Parotid gland (tissue), 1 donor: Measurements from ENCODE around the gene SIX2.

DNA sequence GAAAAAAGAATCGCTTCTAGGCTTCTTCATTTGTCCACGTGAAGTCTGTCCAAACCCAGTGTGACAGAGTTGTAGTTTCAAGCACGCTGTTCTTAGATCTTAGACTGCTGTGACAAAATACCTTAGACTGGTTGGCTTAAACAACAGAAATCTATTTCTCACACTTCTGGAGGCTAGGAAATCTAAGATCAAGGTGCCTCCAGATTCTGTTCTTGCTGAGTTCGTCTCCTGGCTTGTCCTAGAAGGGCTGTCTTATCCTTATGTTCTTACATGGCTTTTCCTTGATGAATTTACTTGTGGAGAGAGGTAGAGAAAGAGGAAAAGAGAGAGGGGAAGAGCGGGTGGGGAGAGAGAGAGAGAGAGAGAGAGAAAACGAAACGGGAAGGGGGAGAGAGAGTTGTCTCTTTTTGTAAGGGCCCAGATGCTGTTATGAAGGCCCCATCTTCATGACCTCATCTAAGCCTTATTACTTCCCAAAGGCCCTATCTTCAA lies 141.9 kb downstream of the CAMKMT start:
- PRO-cap, result no peak

DNA sequence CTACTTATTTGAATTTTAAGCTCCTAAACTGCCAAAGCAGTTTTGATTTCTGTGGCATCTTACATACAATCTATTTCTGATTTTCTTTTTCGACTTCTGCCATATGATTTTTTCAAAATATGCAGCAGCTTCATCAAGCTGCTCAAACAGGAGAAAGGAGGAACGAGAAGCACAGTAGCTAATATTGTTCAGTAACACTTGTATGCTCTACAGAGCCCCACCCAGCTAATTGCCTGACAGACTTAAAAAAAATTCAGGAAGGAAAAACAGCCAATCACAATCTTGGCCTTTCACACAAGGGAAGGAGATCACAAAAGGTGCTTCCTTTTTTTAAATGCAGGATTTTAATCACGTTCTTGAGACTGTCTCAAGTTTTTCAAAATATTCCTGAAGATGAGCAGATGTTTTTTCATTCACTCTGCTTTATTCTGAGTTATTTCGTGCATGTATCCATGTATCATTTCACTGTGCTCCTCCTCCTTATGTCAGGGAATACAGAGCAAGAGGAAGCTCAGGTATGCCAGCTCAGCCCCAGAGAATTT lies 233.2 kb upstream of the SIX3 start:
- PRO-cap, result no peak

- PRO-cap, result no peak
Measured at GRCh38 chr2:44802456-44803420, 138.8 kb upstream of the SIX3 start.

GRCh38 chr2:45009311-45010563 lies at the start of gene SIX2:
Gene SIX2, minus strand, starts transcription at chr2:45009452.
- PRO-cap, result unidirectional peak, minus-strand start at chr2:45009422; unidirectional peak, plus-strand start at chr2:45009839; unidirectional peak, minus-strand start at chr2:45010300; unidirectional peak, minus-strand start at chr2:45010333

GRCh38 chr2:45169266-45170219 lies 160.3 kb upstream of the SIX2 start:
- PRO-cap, result unidirectional peak, minus-strand start at chr2:45170048

DNA sequence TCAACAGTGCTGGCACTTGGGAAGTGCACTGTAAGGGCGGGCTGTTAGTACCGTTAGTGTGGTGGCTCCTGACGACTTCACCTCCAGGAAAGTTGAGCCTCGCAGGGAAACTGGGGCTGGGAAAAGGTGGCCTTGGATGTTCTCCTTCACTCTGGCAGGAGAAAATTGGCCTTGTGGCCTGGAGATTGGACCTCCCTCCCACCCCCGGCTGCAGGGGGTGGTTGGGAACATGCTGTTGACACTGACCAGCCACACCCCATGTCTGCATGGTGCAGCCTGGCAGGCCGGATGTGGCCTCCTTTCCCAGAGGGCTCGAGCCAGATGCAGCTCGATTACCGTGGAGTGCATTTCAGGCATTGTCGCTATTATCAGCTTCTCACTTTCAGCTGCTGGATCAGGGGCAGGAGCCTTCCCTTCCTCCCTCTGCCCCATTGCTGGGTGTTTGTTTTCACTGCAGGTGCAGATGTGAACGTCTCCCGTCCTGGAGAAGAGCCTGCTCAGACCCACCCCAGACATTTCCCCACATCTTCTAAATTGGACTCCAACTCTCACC lies 210.9 kb upstream of the SIX2 start:
- PRO-cap, result no peak

- PRO-cap, result no peak
Measured at GRCh38 chr2:45652943-45653170, 1.4 kb downstream of the PRKCE start.

GRCh38 chr2:45700346-45701364 lies 49.2 kb downstream of the PRKCE start:
- PRO-cap, result no peak

- PRO-cap, result no peak
Measured at GRCh38 chr2:45778825-45779187, 127.3 kb downstream of the PRKCE start.

DNA sequence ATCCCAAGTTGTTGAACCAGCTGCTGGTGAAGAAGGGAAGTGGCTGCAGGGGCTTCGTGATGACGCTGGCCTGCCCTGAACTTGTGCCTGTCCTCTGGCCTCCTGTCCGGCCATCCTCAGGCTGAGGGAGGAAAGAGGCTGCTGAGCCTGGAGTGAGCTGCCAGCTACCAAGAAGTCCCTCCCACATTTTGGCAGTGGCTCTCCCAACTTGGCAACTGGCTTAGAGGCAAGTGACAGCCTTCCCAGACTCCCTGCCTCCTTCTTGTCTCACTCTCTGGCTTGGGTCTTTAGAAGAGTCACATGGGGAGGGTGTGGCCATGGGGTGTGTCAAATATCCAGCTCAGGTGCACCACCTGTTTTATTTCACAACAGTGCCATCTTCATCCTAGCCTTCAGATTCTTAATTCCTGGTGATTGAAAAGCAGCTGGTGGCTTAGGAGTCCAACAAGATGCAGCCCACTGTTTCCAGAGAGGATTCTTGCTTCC lies 222.9 kb downstream of the PRKCE start:
- PRO-cap, result no peak

DNA sequence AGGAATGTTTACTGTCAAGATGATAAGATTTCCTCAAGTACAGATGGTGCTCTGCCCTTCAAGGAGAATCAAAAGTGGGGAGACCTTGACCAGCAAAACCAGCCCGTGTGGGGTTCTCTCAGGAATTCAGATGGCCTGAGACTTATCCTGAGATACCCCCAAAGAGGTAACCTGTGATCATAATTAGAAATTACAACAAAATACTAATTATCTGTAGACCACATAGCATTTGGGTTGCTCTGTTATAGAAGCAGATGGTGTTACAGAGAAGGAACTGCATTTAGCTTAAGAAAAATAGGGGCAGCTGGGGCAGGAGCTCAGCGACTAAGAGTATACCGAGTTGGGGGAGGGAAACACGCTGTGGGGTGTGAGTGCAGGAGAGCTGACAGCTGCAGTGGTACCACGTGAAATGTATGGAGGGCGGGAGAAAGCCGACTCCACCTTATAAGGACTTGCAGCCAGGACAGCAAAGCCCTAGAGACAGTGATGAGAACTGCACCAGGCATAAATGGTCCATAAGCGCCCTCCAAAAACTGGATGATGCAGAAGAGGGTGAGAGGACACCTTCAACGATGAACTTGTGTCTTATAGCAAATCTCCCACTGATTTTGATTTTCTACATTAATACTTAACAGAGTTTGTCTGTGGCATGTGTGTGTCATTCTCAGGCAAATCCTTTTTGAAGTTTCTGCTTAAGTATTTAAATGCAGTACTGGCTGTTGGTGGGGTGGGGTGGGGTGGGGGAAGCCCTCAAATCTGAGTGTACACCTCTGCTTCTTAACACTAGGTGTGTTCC lies 237.6 kb downstream of the PRKCE start:
- PRO-cap, result no peak

DNA sequence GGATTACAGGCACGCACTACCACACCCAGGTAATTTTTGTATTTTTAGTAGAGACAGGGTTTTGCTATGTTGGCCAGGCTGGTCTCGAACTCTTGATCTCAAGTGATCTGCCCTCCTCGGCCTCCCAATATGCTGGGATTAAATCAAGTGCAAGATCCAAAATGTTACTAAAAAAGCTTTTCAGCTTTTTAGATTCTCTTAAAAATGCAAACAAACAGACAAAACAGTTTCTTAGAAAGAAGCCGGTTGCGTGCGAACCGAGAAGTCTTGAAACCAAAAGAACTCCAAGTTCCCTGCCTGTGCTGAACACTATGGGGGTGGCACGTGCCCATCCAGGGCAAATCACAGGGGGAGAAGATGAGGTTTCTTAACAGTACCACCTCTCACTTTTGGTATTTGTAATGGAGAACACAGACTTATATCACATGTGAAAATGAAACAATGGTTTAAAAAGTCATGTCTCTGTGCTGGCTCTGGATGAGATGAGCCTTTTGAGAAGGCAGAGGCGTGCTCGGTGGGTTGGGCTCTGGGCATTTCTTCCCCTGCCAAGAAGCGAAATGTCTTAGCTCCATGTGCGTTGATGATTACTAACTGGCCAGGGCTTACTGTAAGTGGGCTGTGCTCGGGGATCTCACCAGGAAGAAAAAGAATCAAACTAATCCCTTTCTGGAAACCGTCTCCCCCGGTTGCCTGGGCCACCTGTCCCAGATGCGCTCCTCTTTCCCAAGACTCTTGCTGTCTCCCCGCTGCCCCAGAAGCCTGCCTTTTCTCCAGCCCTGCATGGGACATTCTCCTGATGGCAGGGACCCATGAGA lies 252.8 kb downstream of the PRKCE start:
- PRO-cap, result no peak

- PRO-cap, result no peak
Measured at GRCh38 chr2:45906418-45907135, 255.1 kb downstream of the PRKCE start.

DNA sequence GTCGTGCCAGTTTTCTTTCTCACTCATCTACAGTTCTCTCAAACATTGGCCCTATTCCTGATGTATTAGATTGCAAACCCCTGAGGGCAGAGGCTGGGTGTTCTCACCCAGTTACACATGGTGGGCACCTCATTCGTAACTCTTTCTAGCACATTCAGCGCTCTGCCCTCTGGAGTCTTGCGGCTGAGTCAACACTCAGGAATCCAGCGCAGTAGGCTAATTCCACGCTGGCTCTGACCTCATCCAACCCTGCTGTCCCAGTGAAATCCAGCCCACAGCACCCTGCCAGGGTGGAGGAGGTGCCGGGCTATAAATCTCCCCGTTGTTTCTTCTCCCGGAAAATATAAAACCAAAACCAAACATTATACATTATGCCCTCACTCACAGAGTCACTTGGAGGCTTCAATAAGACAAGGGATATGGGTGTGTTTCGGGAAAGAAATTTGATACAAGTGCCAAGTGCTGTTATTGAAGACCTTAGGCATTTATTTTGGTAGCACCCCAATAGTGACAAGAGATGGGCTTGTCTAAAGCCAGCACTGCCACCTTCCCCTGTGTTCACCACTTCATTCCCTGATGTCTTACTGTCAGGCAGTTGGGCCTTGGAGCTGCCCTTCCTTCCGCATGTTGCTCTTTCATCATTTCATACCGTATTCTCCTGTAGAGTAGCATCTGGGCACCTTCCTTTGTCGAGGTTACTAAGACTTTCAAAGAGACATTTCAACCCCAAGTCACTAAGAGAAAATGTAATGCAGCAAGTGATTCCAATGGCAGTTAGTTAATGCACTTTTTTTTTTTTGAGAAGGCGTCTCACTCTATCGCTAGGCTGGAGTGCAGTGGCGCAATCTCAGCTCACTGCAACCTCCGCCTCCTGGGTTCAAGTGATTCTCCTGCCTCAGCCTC lies 287.6 kb downstream of the PRKCE start:
- PRO-cap, result no peak

DNA sequence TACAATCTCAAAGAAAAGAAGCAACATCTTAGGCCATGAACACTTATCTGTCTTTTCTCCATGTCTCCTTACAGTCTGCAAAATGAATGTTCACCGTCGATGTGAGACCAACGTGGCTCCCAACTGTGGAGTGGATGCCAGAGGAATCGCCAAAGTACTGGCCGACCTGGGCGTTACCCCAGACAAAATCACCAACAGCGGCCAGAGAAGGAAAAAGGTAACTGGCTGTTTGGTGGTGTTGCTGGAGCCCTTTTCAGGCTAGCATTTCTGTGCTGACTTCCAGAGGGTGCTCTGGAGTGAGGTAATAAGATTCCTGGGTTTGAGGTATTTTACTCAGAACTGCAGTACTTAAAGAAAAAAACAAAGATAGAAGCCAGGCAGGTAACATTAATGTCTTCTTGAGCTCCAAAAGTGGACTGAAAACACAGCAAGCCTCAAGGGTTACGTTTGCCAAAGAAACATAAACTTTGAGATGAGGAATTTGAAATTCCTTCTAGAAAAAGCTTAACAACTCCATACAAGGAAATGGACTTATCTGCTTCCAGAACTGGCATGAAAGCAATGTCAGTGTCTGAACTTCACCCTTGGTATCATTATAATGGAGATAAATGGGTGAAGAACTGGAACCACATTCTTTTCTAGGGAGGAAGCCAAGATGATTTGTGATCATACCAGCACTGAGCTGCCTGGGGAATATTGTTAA lies 295.7 kb upstream of the EPAS1 start:
- PRO-cap, result no peak

DNA sequence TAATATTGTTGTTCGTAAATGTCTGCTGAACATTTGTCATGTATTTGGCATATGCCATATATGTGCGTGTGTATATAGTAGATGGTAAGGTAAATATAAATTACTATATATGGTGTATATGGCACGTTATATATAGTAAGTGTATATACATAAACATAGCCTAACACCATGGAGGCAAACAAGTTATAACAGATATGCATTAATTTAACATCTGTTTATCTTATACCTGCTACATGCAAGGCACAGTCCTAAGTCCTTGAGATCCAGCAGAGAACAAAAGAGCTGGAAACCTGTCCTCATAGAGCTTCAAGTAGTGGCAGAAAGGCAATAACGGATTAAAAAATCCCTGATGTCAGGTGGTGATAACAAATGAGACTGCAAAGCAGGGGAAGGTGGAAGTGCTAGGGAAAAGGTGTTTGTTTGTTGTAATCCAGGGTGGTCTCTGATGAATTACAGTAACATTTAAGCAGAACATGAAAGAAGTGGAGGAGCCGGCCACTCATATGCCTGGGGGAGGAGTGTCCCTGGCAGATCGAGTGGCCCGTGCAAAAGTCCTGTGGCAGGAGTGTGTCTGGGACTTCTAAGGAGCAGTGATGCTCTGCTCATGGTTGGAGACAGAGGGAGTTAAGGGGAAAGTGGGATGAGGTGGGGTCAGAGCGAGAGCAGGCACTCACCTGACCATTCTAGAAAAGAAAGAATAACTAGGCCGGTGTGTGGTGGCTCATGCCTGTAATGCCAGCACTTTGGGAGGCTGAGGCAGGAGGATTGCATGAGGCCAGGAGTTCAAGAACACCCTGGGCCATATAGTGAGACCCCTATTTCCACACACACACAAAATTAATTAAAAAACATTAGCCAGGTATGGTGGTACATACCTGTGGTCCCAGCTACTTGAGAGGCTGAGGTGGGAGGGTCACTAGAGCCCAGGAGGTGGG lies 261.4 kb upstream of the EPAS1 start:
- PRO-cap, result no peak

DNA sequence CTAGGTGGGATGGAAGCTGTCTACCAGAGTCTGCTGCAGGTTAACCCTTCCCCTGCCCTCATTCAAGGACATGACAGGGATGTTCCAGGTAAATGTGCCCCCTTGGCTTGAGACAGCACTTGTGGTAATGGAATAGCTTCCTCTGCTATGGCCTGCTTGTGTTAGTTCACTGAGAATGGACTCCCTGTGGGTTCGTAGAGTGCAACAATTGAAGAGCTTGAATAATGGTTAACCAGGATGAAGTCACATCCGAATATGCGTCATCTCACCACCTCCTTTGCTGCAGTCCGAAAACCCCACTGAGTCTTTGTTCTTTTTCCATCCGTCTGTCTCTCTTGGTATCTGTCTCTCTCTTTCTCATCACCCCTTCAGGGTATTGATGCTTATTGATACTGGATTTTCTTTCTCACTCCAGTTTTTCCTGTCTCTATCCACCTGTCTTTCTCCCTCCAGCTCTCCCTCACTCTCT lies 67.7 kb upstream of the EPAS1 start:
- PRO-cap, result no peak

- PRO-cap, result bidirectional peak, plus-strand start at chr2:46299930, minus-strand start at chr2:46299922; bidirectional peak, plus-strand start at chr2:46300253, minus-strand start at chr2:46300017
Measured at GRCh38 chr2:46299497-46300096, 2.4 kb downstream of the EPAS1 start.

DNA sequence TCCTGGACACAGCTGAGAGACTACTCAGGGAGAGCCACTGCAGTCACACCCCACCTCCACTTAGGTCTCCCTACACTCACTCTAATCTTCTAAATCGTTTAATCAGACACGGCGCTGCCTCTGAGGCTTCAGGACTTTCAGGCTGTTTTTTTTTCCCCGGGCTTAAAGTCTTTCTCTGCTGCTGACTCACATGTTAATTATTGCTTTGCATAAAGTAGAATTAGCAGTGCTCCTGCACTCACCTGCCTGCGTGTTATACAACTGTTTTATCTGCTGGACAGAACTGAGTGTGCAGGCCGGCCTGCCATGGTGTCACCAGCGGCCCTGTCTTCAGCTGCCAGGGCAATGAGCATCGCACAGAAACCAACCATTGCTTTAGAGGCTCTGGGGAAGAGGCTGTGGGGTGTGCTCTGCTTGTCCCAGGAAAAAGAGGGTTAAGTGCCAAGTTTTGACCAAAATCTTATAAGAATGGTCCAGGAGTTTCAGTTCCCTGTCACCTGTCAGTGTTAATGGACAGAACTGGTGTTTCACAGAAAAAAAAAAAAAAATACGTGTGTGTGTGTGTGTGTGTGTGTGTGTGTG lies 34.6 kb downstream of the EPAS1 start:
- PRO-cap, result no peak

DNA sequence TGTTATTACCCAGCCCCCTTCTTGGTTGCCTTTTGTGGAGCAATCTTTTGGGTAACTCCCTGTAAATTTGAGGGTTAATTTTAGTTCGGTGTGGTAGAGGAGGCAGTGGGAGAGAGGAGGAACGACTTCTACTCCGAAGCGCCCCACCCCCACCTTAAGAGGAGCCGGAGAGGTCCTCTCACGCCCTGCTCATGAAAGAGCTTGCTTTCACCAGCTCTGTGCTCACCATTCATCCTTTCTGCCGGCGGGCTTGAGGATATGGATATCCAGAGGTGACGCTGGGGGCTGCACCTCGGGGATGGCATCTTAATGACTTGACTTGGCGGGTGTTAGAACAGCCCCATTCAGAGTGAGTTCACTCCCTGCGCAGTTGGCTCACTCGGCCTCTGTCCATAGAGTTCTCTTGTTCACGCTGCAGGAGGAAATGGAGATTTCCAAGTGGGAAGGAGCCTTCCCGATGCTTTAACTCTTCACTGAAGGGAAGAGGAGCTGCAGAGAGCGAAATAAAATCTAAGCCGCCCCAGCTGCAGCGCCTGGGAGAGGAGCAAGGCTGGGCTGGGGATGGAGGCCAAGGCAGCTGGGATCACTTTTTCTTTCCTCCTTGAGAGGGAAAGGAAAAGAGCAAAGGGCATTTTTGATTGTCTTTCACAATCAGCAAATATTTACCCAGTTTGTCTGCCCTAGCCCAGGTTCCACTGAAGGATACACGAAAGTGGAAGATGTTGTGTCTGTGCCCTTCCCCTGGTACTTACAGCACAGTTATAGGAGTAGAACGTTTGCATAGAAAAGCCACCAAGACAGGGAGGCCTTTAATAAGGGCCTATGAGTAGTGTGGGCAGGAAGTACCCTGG lies 38.6 kb downstream of the EPAS1 start:
- PRO-cap, result unidirectional peak, plus-strand start at position 96 of the sequence; unidirectional peak, minus-strand start at position 394 of the sequence